Breast epithelium (tissue), 2 donors: ENCODE measurements around the genes TDRD12, CEBPG and PEPD.

- PRO-cap = unidirectional peak, plus-strand start at chr19:31351420
- RAMPAGE, long total RNA, 2 experiments = no peak in any of the 2 experiments
Observed at GRCh38 chr19:31351231-31351572, 2.0 kb upstream of the TSHZ3 start.

- PRO-cap = no peak
- RAMPAGE, long total RNA, 2 experiments = no peak in any of the 2 experiments
Observed at GRCh38 chr19:31597710-31598072, 248.5 kb upstream of the TSHZ3 start.

- PRO-cap = no peak
- RAMPAGE, long total RNA, 2 experiments = no peak in any of the 2 experiments
Observed at GRCh38 chr19:32653728-32654060, 21.3 kb downstream of the ANKRD27 start.

GRCh38 chr19:32676207-32676929 is 720 bp downstream of the RGS9BP start:
- PRO-cap = no peak
- RAMPAGE, long total RNA, 2 experiments = no peak in any of the 2 experiments

DNA sequence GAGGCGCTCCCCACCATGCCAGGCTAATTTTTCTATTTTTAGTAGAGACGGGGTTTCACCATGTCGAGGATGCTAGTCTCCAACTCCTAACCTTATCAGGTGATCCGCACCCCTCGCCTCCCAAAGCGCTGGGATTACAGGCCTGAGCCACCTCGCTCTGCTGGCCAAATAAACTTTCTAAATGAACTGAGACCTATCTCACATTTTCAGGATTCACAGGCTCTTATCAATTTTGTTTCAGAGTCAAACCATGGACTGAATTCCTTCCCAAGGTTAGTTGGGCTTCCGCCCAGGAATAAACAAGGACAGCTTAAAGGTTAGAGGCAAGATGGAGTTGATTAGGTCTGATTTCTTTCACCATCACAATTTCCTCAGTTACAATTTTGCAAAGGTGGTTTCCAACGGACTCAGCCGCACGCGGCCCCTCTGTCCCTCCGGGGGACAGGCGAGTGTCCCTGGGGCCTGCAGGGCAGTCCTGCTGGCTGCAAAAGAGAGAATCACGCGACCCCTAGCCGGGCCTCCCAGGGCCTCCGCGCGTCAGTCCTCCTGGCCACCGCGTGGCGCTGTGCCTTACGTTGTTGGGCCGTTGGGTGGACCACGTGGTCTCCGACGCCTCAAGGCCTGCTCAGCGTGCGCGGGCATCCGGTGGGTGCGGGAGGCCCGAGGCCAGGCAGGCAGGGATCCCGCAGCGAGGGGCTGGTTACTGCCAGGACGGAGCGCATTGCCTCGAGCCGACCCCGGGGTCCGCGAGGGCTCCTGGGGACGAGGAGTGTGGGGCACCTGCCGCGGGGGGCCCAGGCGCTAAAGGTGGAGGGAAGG is at the start of gene TDRD12:
Gene TDRD12 (plus strand): TSS at position 622 of the 819 bp plus-strand sequence.
- PRO-cap = no peak
- RAMPAGE, long total RNA, 2 experiments = start-site peak on the plus strand in 2 of 2 experiments, centred at positions 629 to 630 of the sequence, 7 to 17 reads per replicate

DNA sequence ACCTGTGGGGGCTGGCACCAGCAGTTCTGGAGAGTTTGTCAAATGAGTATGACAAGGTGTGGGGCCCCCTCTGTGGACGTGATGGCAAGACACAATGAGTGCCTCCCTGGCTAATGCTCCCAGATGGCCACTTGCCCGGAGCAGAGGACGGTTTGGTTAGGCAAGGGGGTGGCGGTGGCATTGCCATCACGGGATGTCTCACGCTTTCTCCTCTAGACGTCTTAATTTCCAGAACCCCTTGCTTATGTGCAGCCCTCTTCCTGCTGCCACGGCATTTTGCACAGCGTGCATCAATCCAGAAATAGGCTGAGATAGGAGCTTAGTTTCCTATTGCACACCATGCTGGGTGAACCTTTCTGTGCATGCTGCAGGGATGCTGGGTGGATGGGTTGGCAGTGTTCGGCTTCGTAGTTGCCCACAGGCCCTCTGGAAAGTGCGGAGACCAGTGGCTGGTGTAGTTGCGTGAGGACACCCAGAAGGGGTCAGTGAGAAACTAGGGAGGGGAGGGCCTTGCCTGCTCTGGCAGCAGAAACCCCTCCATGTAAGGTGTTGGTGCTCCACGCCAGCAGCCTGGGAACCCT is 18.1 kb upstream of the LRP3 start:
- PRO-cap = no peak
- RAMPAGE, long total RNA, 2 experiments = no peak in any of the 2 experiments

- PRO-cap = no peak
- RAMPAGE, long total RNA, 2 experiments = no peak in any of the 2 experiments
Observed at GRCh38 chr19:33177972-33178623, 16.0 kb upstream of the LRP3 start.

- PRO-cap = no peak
- RAMPAGE, long total RNA, 2 experiments = no peak in any of the 2 experiments
Observed at GRCh38 chr19:33248545-33248836, 22.8 kb upstream of the SLC7A10 start.

GRCh38 chr19:33303024-33303821 is 889 bp upstream of the CEBPA start:
- PRO-cap = no peak
- RAMPAGE, long total RNA, 2 experiments = no peak in any of the 2 experiments

DNA sequence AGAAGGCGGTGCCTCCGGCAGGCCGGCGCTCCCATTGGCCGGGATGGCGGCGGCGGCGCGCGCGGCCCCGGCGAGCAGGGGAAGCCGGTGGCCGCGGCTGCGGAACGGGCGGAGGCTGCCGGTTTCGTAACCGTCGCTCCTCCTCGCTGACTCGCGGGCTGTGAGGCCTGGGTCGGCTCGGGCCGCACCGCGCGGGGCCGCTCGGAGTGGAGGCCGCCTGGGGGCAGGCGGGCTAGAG is at the start of gene CEBPG:
Gene CEBPG (plus strand): TSS at position 58 of the 238 bp plus-strand sequence.
- PRO-cap = bidirectional peak, plus-strand start at position 154 of the sequence, minus-strand start outside the sequence
- RAMPAGE, long total RNA, 2 experiments = start-site peak on the plus strand in 1 of 2 experiments, centred at position 116 of the sequence, 487 reads per replicate

DNA sequence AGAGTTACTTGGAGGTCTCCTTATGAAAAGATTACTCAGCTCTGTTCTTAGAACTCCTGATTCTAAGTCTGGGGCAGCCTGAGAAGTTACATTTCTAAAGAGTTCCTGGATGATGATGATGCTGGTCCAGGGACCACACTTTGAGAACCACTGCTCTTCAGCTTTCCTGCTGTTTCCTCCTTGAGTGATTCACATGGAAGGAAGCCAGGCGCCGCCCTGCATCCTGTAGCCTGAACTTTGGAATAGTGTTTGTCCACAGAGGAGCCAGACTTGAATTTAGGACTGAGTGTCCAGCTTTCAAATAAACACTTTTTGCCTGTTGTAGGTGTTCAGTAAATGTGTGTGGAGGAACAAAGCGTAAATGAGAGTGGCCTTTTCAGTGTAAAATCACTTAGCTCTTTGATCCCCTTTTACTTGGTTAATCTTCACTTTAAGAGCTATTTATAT is 3.0 kb downstream of the CEBPG start:
- PRO-cap = no peak
- RAMPAGE, long total RNA, 2 experiments = no peak in any of the 2 experiments

- PRO-cap = no peak
- RAMPAGE, long total RNA, 2 experiments = no peak in any of the 2 experiments
Observed at GRCh38 chr19:33508853-33509326, 12.7 kb downstream of the PEPD start.

GRCh38 chr19:33521201-33522433 is at the start of gene PEPD:
Gene PEPD (minus strand): TSS chr19:33521791.
- PRO-cap = bidirectional peak, plus-strand start at chr19:33521988, minus-strand start at chr19:33521789
- RAMPAGE, long total RNA, 2 experiments = start-site peak on the minus strand in 2 of 2 experiments, at chr19:33521773-33521780 at its widest, 74 to 115 reads per replicate

GRCh38 chr19:33798761-33799270 is 2.1 kb downstream of the KCTD15 start:
- PRO-cap = no peak
- RAMPAGE, long total RNA, 2 experiments = no peak in any of the 2 experiments

- PRO-cap = no peak
- RAMPAGE, long total RNA, 2 experiments = no peak in any of the 2 experiments
Observed at GRCh38 chr19:33883843-33884807, 87.5 kb downstream of the KCTD15 start.

- PRO-cap = no peak
- RAMPAGE, long total RNA, 2 experiments = no peak in any of the 2 experiments
Observed at GRCh38 chr19:34202061-34202339, 29.7 kb downstream of the LSM14A start.

- PRO-cap = no peak
- RAMPAGE, long total RNA, 2 experiments = no peak in any of the 2 experiments
Observed at GRCh38 chr19:34329939-34330541, 35.0 kb upstream of the GPI start.

DNA sequence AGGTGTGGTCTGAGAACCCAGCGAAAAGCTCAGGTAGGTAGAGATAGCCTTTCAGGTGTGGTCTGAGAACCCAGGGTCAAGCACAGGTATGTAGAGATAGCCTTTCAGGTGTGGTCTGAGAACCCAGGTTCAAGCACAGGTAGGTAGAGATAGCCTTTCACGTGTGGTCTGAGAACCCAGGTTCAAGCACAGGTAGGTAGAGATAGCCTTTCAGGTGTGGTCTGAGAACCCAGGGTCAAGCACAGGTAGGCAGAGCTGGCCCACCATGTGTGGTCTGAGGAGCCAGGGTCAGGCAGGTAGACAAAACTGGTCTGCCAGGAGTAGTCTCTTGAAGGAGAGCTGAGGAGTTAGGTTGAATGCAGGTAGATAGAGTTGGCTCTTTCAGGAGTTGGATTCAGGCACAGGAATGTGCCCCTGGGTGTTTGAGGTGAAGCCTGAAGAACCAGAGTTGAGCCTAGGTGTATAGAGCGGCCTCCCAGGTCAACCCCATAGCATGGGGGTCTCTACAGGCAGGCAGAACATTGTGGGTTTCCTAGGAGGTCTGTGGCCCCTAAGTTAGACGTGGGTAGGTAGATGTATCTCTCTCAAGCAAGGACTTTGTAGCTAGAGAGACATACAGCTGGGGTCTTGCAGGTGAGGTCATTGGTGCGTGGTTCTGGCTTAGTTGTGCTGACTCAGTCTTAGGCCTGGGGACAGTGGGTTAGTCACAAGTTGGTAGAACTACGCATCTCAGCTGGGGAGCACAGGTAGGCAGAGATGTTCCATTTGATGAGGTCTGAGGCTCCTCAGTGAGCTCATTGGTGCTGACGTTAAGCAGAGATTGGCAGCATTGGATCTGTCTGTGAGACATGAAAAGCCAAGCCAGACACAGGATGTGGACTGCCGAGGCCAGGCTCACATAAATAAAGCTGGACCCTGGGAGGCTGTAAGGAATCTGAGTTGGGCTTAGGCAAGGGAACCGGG is 17.8 kb upstream of the PDCD2L start:
- PRO-cap = no peak
- RAMPAGE, long total RNA, 2 experiments = no peak in any of the 2 experiments

DNA sequence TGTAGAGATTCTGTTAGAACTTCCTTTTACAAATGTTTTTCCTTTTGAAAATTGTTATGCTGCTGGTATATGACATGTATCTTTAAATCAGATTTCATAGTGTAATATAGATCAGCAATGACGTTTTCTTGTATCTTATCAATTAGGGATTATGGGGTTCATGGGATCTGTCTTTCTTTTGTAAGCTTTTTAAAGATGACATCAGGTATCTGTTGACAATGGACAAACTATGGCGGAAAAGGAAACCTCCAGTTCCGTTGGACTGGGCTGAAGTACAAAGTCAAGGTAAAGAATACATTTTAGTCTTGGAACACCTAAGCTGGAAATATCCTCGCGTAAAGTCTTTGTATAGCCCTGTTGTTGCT is 21.9 kb downstream of the UBA2 start:
- PRO-cap = no peak
- RAMPAGE, long total RNA, 2 experiments = no peak in any of the 2 experiments

- PRO-cap = no peak
- RAMPAGE, long total RNA, 2 experiments = no peak in any of the 2 experiments
Observed at GRCh38 chr19:34468786-34469360, 12.7 kb upstream of the WTIP start.